Vein endothelial cell (primary cell): ENCODE measurements around the gene CYP46A1.

GRCh38 chr14:99412129-99412590, 68.5 kb downstream of the SETD3 start:
- CAGE, long polyA plus RNA = no peak

GRCh38 chr14:99531246-99531637, 50.0 kb downstream of the CCNK start:
- CAGE, long polyA plus RNA = no peak

DNA sequence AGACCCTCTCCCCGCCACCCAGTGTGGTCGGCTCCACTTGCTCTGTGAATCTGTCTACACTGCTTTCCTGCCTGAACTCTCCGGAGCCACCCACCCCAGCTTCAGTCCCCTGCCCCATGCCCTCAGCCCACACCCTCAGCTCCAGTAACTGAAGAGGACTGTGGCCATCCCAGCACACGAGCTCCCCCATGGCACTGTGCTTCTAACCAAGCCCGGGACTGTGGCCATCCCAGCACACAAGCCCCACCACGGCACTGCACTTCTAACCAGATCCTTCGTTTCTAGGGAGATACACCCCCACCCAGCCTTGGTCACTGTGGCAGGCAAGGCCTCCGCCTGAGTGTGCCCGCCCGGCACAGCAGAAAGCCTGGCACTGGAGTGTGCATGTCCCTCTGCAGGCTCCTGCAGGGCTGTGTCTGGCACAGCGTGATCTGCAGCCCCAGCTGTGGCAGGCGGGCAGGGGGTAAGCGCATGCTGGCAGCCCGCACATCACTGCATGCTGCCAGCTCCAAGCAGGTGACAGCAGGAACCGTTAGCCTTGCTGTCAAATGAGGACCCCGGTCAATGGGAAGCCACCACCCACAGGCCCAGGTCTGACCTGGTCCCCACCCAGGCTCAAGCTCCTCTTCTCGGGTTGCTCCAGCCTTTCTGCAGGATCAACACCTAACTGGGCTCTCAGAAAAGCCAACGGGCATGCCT, 49.8 kb downstream of the CCDC85C start:
- CAGE, long polyA plus RNA = no peak

DNA sequence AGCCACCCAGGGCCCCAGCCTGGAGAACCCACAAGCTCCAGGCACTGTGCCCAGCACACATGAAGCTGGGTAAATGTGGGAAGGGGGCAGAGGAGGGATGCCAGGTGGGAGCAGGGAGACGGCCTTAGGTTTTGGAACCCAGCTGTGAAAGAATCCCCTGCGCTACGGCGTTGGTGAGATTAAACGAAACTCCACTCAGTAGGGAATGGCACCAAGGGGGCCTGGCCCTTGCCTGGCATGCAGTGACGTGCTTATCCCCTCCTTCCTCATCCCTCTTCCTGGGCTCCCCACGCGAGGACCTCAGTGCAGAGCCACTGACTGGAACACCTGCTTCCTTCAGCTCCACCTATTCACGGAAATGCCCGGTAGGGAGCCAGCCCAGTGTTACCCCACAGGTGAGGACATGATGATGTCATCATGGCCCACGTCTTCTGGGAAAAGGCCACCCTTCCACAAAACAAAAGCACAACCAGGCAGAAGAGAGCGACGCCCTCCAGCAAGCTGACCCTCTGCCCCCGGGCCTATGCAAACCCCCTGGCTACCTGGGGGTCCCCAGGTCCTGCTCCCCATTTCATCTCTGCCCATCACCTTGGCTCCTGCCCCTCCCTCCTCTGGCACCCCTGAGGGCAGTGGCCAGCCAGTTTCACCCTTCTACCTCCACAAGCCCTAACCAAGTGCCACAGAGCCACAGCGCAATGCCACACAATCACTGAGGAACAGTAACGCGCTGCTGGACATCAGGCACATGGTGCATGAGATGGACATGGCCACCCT, 42.1 kb downstream of the CCDC85C start:
- CAGE, long polyA plus RNA = no peak

GRCh38 chr14:99562962-99563728, 40.9 kb downstream of the CCDC85C start:
- CAGE, long polyA plus RNA = no peak

DNA sequence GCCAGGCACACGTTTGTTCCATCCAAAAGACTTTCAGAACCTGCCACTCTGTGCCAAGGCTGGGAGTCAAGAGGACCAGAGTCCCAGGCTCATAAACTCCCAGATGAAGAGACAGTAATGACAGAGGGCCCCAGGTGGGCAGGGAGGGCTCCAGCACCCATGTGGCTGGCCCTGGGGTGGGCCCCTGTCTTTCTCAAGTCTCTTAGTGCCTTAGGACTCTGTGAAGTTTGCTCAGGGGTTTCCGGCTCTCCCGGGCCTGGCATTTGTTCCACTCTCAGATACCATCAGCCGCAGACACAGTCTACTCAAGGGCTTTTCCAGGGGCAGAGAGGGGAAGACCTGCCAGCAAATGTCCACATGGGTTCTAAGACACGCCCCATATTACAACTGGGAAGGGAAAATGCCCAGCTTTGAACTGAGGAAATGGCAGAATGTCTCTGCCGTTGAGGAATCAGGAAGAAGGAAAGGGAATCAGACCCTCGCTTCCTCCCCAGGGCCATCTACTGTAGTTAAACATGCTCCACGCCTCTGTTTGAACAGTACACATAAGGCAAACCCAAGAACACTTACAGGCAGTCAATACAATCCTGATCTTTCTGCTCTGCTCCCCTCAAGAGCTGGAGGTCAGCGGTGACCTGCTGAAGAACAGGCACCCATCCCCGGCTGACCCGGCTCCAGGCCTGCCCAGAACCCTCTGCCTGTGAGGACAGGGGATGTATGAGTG, 7.9 kb downstream of the CCDC85C start:
- CAGE, long polyA plus RNA = no peak

- CAGE, long polyA plus RNA = no peak
Observed at GRCh38 chr14:99684138-99684843, at the start of gene CYP46A1. Gene CYP46A1 (plus strand): TSS chr14:99684298.

- CAGE, long polyA plus RNA = no peak
Observed at GRCh38 chr14:99729953-99730481, 45.9 kb downstream of the CYP46A1 start.

GRCh38 chr14:99949405-99949883, 115.8 kb upstream of the EVL start:
- CAGE, long polyA plus RNA = no peak

DNA sequence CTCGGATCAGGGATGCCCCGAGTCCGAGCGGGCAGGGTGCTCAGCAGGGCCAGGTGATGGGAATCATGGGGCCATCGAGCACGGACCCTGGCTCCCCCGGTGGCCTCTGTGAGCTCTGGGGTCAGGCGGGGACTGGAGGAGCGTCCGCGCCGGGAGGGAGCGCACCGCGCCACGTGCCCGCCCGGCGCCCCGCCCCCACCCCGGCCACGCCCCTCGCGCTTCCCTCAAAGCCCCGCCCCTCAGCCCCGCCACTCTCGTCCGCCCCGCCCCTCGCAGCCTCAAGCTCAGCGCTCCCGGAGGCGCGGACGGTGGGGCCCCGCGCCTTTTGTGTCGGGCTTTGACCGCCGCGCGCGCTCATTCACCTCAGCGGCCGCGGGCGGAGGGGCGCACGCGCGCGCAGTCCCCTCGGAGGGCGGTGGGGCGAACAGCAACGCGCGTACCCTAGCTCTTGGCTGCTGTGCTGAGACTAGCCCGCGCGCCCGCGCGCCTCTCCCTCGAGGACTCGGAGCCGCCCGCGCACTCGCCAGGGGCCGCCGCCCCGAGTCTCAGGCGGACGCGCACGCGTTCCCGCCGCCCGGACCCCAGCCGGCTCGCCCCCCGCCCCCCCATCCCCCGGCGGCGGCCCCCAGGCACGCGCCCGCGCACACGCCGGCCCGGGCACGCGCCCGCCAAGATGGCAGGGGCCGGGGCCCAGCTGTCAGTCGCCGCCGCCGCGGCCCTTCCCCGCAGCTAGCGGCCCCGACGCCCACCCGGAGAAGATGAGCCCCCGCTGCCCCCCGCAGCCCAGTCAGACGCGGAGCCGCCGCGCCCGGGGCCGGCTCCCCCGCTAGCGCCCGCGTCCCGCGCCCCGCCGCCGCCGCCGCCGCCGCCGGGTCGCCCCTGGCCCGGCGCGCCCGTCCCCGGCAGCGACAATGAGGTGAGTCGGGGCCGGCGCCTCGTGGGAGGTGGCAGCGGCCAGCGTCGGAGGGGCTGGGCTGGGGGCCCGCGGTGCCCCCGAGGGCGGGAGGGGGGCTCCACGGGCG, 93.8 kb upstream of the EVL start:
- CAGE, long polyA plus RNA = no peak

GRCh38 chr14:100007188-100007834, 57.9 kb upstream of the EVL start:
- CAGE, long polyA plus RNA = no peak

GRCh38 chr14:100079052-100079785, 14.0 kb downstream of the EVL start:
- CAGE, long polyA plus RNA = no peak

- CAGE, long polyA plus RNA = no peak
Observed at GRCh38 chr14:100084487-100085109, 19.4 kb downstream of the EVL start.

DNA sequence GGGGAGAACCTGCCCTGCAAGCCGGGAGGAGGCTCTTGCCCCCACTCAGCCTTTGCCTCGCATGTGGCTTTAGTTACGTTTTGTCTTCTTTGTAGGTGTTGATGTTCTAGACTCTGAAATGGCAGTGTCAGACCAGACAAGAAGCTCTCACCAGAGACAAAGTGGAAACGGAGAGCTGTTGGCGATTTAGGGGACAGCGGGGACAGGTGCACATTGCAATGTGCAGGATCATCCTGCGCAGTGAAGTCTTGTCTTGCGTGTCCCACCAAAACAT, 40.6 kb downstream of the EVL start:
- CAGE, long polyA plus RNA = no peak

DNA sequence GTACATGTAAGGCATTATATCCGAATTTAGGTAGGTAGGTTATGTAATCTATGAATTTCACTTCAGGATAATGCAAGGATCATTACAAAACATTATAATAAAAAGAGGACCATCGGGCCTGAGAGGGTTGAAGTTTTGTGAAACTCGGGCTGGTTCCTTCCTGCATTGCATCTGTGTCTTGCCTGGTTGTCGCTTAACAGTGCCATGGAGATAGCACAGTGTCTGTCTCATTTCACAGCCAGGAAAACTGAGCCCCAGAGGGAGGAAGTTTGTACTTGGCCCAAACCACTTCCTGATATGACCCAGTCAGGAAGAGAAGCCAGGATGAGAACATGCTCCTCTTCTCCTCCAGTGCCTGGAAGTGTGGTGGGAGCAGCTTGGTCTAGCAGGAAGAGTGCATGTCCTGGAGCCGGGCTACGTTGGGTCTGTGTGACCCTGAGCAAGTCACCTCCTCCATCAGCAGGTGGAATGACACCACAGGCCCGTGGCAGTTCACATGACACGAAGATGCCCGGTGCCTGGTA, 41.4 kb downstream of the EVL start:
- CAGE, long polyA plus RNA = no peak

DNA sequence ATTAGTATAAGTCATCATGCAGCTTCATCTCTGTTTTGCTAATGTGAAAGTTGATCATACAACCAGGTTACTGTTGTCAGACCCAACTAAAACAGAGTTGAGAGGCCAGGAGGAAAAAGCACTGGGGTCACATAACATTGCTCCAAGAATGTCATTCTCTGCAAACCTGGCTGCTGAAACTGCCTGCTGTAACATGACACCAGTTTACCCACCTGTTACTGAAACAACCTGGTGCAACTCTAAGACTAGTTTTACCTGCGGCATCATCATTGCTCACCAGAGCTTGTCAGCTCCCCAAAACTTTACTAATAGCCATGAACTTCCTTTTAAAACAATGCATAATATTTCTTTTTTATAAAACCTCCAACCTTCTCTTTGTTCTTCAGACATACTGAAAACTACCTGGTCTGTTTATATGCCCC, 30.7 kb upstream of the DEGS2 start:
- CAGE, long polyA plus RNA = no peak

DNA sequence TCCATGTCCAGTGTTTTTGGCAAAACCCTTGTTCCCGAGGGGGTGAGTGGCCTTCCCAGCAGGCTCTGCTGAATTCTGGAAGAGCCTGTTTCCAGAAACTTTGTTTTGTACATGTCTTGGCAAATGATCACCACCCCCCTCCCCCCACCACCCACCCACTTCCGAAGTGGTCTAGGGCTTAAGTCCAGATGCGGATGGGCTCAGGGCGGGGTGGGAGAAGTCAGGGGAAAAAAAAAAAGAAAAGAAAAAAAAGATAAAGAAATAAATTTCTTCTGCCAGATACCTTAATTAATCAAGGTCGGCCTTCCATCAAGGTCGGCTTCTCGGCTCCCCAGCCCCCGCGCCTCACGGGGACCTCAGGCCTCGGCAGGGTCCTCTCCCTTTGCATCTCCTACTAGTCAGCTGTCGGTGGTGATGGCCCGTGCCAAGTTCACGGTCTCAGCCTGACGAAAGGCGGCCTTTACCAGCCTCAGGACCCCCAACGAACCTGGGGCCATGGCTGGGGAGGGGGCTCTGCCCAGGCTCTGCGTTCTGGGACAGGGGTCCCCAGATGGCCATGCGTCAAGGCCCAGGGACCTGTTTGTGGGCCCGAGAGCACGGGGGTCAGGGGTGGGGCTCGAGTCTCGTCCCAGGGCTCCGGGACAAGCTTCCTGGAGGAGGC, 32.6 kb upstream of the DEGS2 start:
- CAGE, long polyA plus RNA = no peak

DNA sequence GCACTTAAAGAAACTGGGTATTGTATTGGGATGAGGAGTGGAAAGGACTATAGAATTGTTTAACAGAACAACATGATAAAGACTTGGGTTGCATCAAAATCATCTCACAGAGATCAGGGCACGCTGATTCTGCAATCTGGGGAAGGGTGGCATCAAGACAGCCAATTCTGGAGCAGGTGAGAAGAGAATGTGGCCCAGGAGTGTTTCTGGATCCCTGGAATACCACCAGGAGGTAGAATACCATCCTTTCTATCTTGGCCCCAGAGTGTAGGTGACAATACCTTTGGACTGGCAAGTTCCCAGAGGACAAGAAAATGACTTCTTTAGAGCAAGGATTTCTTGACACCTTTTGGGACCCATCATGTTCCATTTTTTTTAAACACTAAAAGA, 657 bp downstream of the WARS1 start:
- CAGE, long polyA plus RNA = no peak

- CAGE, long polyA plus RNA = no peak
Observed at GRCh38 chr14:100389310-100389818, 13.1 kb downstream of the WDR25 start.

DNA sequence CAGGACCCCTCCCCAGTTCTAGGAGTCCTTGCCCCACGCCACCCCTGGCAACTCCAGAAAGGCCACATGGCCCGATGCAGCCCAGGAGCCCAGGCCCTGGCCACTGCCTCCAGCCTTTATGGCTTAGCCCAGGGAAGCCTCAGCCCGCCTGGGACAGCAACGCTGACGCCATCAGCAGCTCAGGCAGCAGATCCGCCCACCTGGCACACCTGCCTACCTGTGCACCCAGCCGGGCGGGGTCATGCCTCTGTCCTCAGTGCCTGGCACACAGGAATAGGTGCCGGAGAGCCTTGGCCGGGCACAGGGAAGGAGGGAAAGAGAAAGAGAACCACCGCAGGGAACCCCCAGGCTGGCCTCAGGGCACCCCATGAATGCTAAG, 21.1 kb downstream of the BEGAIN start:
- CAGE, long polyA plus RNA = no peak